Frontal cortex (tissue), 2 donors: ENCODE data around the genes PGAP1, COQ10B, MOB4 and RFTN2.

DNA sequence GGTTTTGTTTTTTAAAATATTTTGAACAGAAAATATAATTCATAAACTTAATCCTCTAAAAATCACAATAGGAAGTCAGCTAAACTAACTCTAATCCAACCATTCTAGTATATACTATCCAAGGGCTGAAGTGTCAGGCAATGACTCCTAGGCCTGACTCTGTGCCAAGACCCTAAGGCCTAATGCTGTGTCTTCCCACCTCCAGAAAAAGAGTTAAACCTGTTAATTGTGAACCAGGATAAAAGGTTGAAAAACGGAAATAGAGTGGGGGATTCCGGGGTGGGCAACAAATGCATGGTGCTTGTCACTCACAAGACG lies 3.3 kb downstream of the STK17B start:
- RAMPAGE, long total RNA = no peak

- RAMPAGE, long total RNA = no peak
These were observed 69.9 kb upstream of the STK17B start for GRCh38 chr2:196241066-196241805.

GRCh38 chr2:196260574-196261250 lies 89.3 kb upstream of the STK17B start:
- RAMPAGE, long total RNA = no peak

GRCh38 chr2:196291910-196292815 lies 120.8 kb upstream of the STK17B start:
- RAMPAGE, long total RNA = no peak

DNA sequence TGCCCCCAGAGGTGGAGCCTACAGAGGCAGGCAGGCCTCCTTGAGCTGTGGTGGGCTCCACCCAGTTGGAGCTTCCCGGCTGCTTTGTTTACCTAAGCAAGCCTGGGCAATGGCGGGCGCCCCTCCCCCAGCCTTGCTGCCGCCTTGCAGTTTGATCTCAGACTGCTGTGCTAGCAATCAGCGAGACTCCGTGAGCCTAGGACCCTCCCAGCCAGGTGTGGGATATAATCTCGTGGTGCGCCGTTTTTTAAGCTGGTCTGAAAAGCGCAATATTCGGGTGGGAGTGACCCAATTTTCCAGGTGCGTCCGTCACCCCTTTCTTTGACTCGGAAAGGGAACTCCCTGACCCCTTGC lies 66.4 kb downstream of the HECW2 start:
- RAMPAGE, long total RNA = no peak

GRCh38 chr2:196797726-196798079 lies 1.8 kb downstream of the GTF3C3 start:
- RAMPAGE, long total RNA = no peak

DNA sequence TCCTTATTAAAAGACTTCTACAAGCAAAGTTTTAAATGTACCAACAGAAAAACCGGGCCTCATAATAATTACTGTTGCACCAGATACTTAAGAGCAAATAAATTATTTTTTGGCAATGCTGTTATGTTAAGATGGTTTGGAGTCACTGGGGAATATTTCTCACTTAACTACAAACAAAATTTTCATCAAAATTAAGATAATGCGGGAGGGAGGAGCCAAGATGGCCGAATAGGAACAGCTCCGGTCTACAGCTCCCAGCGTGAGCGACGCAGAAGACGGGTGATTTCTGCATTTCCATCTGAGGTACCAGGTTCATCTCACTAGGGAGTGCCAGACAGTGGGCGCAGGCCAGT lies 21.1 kb downstream of the PGAP1 start:
- RAMPAGE, long total RNA = no peak

DNA sequence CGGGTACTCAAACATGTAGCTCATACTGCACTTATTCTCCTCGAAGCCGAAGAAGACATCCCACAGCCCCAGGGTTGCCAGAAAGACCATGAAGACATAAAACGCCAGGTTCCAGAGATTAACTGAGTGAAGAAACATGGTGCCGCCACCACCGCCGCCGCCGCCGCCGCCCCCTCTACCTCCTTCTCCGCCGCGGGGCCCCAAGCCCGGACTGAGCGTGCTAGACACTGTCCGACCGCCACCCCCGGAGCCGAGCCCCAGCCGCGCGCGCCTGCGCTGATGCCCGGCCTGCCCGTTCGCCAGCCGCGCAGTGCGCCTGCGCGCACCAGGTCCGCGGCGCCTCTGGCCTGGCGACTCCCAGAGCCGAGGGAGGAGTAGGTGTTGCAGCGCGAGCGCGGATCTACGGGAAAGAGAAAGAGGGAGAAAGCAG lies at the start of gene PGAP1:
Gene PGAP1 (minus strand): TSS at position 229 of the 430 bp plus-strand sequence.
- RAMPAGE, long total RNA = no peak

- RAMPAGE, long total RNA = no peak
These were observed 62.5 kb upstream of the PGAP1 start for GRCh38 chr2:196988836-196989534.

DNA sequence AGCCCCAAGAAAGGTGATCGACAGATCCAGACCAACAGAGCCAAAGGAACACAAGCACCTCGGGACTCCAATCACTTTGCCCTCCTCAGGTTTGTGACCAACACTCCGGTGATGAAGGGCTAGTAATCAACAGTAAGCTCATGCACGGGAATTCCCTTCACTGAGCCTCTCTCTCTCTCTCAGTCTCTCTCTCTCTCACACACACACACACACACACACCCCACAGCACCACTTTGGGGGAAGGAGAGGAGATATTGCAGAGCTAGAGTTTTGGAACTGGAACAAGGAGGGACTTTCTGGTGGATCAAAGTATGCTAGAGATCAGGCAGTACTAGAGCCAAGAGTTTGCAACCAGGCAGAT lies 98.7 kb downstream of the ANKRD44 start:
- RAMPAGE, long total RNA = no peak

DNA sequence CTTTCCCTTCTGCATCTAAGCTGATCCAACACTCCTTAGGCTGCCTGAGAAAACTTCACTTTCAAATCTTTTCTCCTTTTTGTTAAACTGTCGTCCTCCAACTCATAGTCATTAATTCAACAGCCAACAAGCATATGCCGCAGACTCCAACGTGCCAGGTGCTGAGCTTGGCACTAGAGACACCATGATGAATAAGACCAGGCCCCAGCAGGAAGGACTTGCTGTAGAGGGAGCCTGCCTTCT lies 51.1 kb downstream of the ANKRD44 start:
- RAMPAGE, long total RNA = no peak

DNA sequence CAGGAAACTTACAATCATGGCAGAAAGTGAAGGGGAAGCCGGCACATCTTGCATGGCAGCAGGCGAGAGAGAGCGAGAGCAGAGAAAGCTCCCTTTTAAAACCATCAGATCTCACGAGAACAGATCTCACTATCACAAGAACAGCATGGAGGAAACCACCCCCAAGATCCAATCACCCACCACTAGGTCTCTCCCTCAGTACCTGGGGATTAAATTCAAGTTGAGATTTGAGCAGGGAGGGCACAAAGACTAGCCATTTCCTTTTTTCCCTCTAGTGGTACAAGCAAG lies 45.5 kb upstream of the ANKRD44 start:
- RAMPAGE, long total RNA = no peak

GRCh38 chr2:197453340-197454442 lies at the start of gene COQ10B:
COQ10B (plus strand) TSS chr2:197453552.
- RAMPAGE, long total RNA = no peak

DNA sequence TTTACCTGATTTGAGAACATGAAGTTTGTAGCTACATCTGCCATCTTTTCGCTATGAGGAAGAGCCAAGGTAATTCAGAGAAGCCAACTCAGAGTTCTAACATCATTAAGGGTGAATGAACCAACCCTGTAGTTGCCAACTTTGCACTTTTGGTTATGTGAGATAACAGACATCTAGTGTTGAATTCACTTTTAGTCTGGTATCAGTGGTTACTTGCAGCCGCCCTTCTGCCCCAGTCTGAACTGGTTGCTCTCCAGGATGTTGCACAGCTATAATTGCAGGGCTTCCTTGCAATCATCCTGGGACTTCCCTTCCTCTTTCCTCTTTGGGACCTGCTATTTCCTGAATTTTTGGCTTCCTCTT lies 21.2 kb downstream of the HSPD1 start:
- RAMPAGE, long total RNA = no peak

GRCh38 chr2:197488635-197489547 lies 10.7 kb downstream of the HSPD1 start:
- RAMPAGE, long total RNA = no peak

GRCh38 chr2:197500899-197501533 lies 837 bp downstream of the HSPE1 start:
- RAMPAGE, long total RNA = no peak

- RAMPAGE, long total RNA = no peak
These were observed at the start of gene MOB4 for GRCh38 chr2:197515185-197516168. MOB4 (plus strand) TSS chr2:197516066.

GRCh38 chr2:197516169-197516872 lies 455 bp downstream of the MOB4 start:
- RAMPAGE, long total RNA = no peak

DNA sequence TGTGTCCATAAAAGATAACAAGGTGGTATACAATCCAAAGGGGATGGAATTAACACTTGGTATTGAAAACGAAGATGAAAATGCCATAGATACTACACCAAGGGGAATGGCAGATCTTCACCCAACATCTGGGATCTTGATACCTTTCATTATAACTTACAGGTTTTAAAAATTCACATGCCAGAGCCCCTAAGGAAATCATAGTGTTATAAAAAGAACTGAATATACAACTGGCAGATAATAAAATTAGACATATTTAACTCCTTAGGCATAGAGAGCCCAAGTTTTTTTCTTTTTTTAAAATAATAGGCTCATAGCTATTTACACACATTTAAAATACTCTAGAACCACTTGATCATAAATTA lies 53.2 kb downstream of the MOB4 start:
- RAMPAGE, long total RNA = no peak

DNA sequence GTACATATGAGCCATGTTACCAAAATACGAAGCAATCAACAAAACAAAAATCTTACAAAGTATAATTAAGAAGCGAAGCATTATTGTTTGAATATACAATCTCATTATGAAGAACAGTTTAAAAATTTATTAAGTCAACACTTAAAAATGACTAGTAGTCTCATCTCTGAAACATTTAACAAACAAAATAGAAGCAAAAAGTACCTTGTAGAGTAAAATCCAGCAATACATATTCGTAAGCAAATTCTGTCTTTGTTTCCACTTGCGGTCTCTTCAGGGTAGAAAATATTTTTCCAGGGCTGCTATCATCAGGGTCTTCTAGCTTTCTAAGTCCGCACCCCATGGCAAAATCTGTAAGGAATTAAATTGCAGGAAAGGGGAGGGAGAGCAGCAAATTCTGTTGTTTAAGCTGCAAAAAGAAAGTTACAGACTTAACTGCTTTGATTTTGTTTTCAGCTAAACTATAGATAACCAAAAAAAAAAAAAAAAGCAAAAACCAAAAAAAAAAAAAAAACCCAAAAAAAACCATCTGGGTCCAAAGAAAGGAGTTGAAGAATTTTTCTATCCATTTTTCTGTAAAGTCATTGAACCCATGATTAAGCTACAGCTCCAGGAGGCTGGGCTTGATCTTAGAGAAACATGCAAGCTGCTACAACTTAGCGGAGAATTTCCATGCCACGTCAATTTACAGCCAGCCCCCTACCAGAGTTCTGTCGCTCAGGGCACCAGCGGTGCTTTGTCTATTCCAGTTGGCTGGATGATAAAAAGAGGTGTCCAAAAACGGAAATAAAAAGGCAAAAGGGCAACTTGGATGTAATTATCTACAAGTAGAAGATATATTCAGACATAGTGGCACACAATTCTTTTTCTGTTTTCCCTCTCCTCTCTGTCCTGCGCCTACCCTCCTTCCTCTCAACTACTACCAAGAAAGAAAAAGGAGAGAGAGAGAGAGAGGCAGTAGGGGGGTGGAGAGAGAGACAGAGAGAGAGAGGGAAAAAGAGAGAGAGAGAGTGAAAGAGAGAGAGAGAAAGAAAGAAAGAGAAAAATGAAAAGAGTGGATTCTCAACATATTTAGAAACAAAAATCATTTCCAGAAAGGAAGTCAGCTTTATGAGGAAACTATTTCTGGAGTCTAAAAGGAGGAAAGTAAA lies at the start of gene RFTN2:
Gene RFTN2 (minus strand): TSS at position 472 of the 1,151 bp plus-strand sequence.
- RAMPAGE, long total RNA = no peak